Measurements from ENCODE around the gene IAPP.

- RRBS, 2 experiments: no CpG with 5 or more reads among the region's 2 CpGs
Measured at GRCh38 chr12:21372726-21373020, at the start of gene IAPP. TSS of gene IAPP (plus strand) at chr12:21372902.

DNA sequence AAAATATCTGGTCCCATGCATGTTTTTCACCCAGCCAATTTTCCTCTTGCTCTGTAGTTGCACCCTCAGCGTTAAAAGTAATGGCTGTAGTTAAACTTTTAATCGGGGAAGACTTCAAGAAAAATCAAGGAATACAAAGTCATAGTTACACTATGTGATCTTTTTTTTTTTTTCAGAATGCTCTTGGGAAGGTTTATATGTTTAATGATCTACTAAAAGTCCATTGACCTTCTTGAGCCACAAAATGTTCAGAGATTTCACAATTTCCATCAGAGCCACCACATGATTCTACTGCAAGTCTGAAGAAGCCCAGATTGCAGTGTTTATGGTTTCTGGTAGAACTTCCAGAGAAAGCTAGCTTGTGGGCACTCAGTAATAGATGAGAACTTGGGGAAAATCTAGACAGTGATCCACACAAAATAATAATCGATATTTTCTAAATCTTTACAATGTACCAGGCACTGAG lies 38.4 kb downstream of the GYS2 start:
- RRBS, 2 experiments: no CpG with 5 or more reads among the region's 3 CpGs

- RRBS, 2 experiments: no CpG with 5 or more reads among the region's 3 CpGs
Measured at GRCh38 chr12:21776080-21776690, 1.7 kb upstream of the KCNJ8 start.

DNA sequence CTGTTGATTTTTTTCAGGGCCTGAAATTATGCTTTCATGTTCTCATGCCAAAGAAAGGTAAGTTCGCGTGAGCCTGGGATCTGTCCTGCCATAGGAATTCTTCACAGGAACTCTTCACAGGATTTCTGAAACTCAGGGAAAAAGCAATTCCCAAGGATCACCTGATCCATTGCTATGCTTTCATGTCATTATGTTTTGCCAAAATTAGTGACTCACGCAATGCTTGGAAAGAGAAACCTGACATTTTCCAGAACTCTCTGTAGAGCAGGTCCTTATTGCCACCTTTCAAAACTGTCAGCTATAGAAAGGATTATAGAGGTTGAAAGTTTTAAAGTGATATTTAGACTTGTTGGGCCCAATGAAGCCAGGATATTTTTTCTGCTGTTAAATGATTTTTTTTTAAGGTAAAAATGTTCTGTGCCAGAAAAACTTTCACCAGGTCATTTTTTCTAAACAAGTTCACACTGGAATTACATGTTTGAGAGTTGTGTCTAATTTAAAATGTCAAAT lies 6.3 kb upstream of the KCNJ8 start:
- RRBS, 2 experiments: no CpG with 5 or more reads among the region's 3 CpGs

DNA sequence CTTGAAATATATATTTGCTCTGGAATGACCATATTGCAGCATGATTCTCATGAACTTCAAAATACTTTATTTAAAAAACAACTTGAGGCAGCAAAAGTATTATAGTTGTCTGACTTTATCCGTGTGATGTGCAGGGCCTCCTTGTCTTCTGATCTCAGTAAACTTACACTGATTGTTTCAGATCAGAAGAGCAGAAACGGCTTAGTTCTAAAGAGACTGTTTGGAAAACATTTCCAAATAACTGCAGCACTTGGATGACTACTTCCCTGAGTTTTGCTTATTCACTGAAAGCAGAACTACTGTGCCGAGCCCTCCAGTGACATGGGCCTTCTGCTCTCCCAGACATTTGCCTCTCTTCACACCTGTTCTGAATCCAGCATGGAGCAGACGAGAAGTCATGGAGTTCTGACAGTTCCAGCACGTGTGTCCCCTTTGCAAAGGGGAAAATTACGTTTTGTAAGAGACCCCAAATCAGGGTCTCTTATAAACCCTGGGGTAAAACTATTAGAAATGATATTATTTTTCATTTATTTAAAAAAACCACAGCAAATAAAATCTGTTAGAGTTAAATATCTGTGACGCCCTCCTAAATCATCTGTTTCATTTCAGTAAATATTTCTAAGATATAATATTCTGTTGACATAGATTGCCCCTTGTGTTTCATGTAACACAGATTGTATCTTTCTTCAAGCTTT lies 31.4 kb downstream of the ETNK1 start:
- RRBS, 2 experiments: no CpG with 5 or more reads among the region's 7 CpGs

- RRBS, 2 experiments: no CpG with 5 or more reads among the region's 4 CpGs
Measured at GRCh38 chr12:23555711-23556180, 393.7 kb downstream of the SOX5 start.

- RRBS, 2 experiments: no CpG with 5 or more reads among the region's 2 CpGs
Measured at GRCh38 chr12:23803219-23804104, 146.0 kb downstream of the SOX5 start.

DNA sequence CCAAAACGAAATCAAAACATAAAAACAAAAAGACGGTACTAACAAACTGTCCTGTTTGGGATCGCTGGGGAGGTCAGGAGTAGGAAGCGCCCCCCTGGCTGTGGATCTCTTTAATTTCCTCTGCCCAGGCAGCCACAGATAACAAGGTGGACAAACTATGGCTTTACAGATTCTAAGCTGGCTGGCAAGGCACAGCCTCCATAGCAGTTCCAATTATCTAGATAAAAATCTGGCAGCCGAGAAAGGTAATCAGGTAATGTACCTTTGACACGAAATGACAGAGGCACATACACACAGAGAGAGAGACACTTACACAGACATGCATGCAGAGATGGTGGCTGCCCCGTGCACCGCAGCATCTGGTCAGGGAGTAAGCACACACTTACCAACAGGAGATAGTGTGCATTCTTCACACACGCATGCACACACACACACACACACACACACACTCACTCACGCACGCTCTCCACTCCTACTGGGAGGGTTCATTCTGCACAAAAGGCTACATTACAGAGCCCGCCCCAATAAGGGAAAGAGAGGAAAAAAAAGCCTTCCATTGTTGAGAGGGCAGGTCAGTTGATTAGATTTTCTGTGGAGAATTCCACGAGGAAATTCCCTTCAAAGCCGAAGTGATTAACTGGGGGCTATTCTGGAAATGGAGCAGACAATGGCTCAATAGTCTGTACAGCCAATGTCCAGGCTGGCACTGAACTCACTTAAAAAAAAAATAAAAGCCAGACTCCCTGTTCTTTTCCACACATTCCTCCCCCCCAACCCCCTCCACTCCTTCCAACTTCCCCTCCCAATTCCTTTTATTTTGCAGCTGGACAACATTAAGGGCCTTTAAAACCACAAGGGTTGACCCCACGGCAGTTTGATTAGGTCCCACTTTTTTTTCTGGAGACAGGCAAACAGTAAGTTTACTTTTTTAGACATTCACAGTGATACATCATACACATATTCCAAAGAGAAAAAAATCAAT lies 1.4 kb upstream of the SOX5 start:
- RRBS, 2 experiments: no CpG with 5 or more reads among the region's 15 CpGs

- RRBS, 2 experiments: no CpG with 5 or more reads among the region's 2 CpGs
Measured at GRCh38 chr12:24361830-24362399, 412.4 kb upstream of the SOX5 start.

GRCh38 chr12:24378308-24378758 lies 428.9 kb upstream of the SOX5 start:
- RRBS, 2 experiments: no CpG with 5 or more reads among the region's 3 CpGs

- RRBS, 2 experiments: no CpG with 5 or more reads among the region's 4 CpGs
Measured at GRCh38 chr12:24814748-24815613, 133.9 kb downstream of the BCAT1 start.

- RRBS, 2 experiments: no CpG with 5 or more reads among the region's 2 CpGs
Measured at GRCh38 chr12:24838513-24839014, 110.3 kb downstream of the BCAT1 start.

DNA sequence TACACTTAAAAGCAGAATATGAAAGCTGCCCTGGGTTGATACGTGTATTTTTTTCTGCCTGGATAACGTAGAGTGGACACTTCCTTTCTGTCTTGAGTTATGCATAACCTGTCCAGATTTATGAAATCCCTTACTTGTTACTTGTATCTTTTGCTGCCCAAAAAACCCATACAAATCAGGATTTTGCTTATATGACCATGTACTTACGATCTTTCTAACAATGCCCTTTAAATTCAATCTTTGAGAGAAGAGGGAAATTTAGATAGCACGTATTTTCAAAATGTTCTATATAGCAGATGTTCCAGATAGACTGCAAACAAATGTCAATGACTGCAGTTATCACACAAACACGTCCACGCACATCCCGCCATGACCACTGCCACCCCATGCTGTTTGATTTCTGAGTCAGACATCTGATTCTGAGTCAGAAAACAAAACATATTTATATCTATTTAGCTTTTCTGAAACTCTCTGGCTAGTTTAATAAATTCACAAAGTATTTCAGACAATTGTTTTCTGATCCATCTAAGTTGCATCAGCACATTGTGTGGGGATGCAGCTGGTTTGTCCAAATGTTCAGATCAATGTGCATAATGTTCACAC lies 2.2 kb downstream of the IRAG2 start:
- RRBS, 2 experiments: no CpG with 5 or more reads among the region's 7 CpGs

DNA sequence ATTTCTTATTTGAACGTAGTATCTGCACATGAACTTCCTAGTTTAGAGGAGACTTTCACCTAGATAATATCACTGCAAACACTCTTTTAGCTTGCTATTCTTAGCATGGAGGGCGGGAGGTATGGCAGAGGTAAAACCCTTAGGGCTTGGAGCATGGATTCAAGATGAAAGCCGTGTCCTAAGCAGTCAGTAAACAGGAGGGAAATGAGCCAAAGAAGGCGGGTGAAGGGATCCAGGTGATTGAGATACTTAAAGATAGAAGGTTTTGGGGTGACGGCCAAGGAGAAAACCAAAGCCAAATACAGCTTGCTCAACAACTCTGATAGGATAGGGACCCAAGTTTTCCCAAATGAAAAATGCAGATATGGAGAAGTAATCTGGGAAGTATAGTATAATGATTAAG lies 3.5 kb downstream of the IRAG2 start:
- RRBS, 2 experiments: no CpG with 5 or more reads among the region's 5 CpGs

DNA sequence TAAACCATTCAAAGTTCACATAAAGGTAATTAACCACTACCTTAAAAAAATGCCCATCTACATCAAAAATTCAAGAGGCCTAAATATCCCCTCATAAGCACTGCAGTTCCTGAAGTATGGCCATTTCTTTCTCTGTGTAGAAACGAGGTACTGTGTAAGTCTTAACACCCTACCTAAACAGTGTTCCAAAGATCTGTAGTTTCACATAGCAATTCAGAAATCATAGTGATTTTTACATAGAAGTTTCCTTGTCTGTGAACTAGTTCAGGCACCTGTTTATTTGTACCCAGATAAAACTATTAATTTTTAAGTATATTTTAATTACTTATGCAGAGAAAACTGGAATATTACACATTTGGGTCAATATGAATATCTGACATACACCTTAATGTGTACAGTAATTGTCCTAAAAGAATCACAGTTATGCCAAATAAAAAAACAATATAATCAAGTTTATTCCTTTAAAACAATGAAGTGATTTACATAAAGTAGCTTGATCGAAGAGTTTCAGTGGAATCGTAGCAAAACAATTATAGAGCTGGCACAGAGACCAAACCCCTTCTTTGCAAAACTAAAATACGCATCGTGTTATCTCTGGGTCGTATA lies 11.6 kb downstream of the ETFRF1 start:
- RRBS, 2 experiments: no CpG with 5 or more reads among the region's 6 CpGs

GRCh38 chr12:25488775-25489723 lies 64.0 kb downstream of the LMNTD1 start:
- RRBS, 2 experiments: no CpG with 5 or more reads among the region's 34 CpGs

- RRBS, 2 experiments: no CpG with 5 or more reads among the region's 3 CpGs
Measured at GRCh38 chr12:25713260-25713609, 160.2 kb upstream of the LMNTD1 start.